Pulmonary artery (tissue), 1 donor: ENCODE results near the genes CCNYL1 and KANSL1L.

- PRO-cap: no peak
Measured at GRCh38 chr2:207096120-207096726, 69.5 kb downstream of the KLF7 start.

DNA sequence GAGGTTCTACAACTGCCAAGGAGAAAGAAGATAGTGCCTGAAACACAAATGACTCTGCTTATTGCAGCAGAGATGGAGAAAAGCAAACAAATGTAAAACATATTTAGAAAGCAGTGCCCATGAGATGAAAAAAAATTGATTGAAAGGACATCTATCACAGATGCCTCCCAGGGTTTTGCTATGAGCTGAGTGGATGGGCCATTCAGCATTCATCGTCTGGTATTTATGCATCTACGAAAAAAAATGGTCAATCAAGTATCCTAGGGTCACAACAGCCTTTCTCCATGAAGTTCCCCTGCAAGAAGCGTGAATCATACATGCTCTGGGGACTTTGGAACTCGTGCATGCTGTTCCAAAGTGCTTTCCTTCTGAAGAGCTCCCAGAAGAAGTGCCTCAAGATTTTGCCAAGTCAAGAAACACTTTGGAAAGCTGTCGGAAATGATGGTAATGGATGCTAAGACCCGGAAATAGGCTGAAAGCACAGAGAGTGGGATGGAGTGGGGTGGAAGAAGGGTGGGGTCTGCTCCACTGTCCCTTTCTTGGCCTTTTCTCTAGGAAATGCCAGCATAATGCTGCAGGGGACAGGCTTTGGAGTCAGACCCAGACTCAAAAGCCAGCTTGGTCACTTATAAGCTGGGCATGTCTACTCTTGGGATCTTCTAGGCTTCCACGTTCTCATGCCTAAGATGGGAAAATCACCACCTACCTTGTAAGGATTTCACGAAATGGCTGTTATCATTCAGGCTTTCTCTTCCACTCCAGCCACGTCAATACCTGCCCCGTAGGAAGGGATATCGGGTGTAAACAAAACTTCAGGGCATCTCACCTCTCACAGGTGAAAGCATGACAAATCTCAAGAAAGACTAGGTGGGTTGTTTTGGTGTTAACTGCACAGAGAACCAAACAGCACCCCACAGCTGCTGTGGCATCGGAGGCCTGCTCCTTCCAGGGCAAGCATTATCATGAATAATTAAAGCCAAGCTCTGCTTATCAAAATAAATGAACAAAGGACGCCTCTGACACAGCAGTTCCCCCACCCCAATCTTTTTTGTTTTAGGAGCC lies 59.1 kb downstream of the KLF7 start:
- PRO-cap: no peak

DNA sequence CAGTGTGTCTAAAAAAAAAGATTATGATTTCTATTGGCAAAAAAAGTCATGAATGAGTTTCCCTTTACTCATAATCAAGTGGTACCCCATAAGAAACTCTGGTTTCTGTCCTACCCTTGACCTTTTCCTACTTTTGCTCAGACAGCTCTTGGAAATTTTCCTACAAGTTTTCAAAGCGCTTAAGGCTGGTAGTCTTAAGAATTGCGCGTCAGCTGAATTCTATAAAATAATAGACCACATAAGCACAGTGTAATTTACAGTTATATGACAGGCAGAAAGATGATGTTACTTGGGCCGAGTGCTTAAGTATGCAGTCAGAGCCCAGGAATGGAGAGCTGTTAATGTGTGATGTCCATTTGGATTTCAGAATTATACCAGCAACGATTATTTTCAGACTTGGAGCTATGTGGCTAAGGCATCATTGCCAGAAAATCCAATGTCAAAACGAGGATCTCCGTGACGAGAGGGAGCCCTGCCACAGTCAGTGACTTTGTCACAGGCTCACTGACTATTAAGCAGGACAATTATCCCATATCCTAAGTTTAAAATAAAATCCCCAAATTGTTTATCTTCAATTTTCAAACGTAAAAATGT lies 3.5 kb downstream of the KLF7 start:
- PRO-cap: no peak

- PRO-cap: no peak
Measured at GRCh38 chr2:207226874-207228064, 61.5 kb upstream of the KLF7 start.

DNA sequence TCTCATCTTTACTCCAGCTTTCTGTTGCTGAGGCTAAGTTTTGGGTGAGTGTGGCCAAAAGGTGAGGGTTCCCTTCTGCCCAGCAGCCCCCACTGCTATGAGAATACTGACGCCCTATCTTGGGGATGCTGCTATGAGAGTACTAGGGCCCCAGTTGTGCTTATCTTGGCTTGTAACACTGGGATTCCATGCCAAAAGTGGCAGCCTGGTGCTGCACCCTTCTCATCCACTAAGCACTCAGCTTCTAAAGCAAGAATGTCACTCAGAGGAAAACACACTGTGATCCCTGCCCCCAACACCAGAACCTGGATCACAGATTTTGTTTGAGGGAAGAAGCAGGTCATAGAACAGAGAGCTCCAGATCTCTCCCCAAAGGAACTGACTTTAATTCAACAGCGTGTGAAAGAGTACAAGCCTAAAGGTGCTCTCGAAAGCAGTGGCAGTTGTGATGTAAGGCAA lies 130.8 kb upstream of the KLF7 start:
- PRO-cap: no peak

DNA sequence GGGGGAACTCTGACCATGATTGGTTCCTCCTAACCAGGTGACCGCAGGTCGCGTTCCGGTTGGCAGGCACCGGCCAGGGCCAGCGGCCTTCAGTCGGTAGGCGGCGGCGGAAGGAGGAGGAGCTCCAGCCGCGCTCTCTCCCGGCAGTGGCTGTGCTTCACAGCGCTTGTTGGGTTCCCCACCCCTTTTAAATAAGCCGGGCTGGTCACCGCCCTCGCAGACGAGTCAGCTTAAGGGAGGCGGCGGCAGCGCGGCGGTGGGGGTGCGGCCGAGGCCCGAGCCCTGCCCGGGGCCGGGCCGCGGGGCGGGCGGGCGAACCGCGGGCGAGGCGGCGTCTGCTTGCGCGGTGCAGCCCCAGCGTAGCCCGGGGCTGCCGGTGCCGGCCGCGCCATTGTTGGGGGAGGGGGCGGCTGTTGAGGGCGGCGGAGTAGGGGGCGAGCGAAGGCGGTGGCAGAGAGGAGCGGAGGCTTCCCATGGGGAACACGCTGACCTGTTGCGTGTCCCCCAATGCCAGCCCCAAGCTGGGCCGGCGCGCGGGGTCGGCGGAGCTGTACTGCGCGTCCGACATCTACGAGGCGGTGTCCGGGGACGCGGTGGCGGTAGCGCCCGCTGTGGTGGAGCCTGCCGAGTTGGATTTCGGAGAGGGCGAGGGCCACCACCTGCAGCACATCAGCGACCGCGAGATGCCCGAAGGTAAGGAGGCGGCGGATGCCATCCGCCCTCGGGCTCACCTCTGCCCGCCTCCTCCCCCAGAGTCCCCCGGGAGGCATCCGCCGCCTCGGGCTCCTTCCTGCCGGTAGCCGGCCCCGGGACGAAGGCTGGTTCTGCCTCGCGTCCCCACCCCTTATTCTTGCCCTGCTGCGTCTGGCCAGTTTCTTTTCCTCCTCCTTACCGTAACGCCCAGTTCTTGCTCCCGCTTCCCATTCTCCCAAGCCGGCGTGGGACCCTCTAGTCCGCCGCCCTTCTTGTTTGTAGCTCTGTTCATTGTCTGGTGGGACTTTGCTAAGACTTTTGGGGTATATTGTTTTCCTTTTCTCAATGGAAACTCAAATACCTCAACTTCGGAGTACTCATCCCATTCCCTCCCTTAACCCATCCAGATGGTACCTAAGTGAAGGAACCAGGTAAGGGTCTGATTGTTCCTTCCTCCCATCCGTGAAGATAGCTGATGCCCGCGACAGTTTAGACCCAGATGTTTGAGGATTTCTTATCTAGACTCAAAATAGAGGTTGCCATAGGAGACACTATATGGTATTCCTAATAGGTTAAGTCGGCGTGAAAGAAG lies at the start of gene CCNYL1:
TSS of gene CCNYL1 (plus strand) at position 217 of the 1,285 bp plus-strand sequence.
- PRO-cap: bidirectional peak, plus-strand start at position 99 of the sequence, minus-strand start outside the sequence

GRCh38 chr2:207726287-207726869 lies 14.9 kb downstream of the CCNYL1 start:
- PRO-cap: no peak

DNA sequence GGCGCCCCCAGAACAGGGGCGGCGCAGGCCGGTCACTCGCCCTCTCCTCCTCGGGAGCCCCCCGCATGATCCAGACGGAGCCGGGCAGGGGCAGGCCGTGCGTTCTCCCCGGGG lies 406 bp downstream of the FZD5 start:
- PRO-cap: no peak

GRCh38 chr2:207819152-207819820 lies 49.6 kb upstream of the FZD5 start:
- PRO-cap: no peak

- PRO-cap: no peak
Measured at GRCh38 chr2:207829845-207830297, 60.2 kb upstream of the FZD5 start.

GRCh38 chr2:207847577-207848323 lies 78.0 kb upstream of the FZD5 start:
- PRO-cap: no peak

- PRO-cap: no peak
Measured at GRCh38 chr2:207860736-207861185, 91.1 kb upstream of the FZD5 start.

DNA sequence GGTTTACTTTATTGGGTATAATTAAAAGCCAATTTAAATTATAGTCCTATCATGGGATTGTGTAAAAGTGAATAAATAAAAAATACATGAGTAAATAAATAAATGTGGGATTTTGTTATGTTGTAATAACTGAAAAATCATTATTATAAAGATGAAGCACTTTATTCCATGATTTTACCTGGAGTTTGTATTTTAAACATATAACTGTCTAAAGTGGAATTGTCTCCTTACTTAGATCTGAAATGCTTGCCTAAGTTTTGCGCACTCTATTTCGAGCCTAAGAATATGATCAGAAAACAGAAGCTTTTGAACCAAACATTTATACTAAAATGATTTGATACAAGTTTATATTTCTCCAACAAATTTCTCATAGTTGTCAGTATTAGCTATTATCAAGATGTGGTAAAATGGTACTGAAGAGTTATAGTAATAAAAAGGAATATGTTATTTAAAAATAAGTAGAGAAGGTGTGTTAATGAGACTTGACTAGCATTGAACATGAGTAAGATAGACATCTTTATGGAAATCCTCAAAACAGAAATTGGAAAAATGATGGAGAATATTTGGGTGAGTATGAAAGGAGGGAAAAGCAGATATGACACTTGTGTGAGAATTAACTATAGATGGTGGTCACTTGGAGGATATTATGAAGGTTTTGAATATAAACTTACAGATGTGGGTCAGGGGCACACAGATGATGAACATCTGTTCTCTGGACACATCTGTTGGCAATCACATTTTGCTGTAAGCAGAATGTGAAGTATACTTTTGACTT lies 39.8 kb downstream of the PIKFYVE start:
- PRO-cap: no peak

GRCh38 chr2:208354723-208355982 lies 51.4 kb upstream of the PTH2R start:
- PRO-cap: no peak

- PRO-cap: no peak
Measured at GRCh38 chr2:208358736-208359038, 47.9 kb upstream of the PTH2R start.

DNA sequence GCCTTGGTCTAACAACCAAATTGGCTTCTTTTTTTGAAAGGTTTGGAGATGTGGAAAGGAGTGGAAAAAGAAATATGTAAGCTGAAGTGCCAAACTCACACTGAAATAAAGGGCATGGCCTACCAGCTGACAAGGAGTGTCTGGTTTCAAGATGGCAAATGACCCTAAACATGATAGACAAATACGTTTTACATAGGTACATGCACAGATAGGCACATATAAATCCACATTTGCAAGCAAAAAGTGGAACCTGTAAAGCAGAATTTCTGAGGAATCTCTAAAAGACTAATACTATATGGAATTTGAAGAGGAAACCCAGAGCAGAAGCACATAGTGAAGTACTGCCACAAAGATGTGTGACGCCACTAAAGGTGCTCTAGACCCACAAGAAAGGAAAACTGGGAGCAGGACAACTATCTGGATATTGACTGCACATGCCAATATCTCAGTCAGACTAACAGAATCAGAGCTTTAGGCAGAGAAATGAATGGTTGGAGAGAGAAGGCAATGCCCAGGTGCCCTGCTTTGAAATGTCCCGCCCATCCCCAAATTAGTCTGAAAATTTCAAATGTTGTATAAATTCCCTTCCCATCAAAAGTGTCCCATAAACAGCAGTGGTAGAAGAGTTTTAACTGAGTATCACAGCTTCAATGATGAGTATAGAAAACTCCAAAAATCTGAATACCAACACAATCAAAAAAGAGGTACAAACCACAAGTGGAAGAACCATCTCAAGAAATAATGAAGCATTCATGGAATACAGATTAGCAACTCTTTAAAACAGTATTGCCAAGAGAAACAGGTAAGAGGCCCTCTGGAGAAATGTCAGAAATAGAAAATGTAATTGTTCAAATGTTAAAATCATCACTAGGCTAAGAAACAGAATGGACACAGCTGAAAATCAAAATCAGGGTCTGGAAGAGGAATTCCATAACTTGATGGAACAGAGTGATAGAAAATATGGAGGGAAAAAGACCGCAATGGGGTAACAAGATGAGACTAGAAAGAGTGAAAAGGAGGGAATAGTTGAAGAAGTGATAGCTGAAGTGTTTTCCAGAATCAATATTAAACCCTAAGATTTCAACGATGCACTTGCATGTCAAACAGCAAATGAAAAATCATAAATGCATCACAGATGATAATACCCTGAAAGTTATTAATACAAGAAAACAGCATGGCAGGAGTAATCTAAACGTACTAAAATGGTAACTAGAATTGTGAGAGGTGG lies 30.1 kb downstream of the RPE start:
- PRO-cap: no peak

DNA sequence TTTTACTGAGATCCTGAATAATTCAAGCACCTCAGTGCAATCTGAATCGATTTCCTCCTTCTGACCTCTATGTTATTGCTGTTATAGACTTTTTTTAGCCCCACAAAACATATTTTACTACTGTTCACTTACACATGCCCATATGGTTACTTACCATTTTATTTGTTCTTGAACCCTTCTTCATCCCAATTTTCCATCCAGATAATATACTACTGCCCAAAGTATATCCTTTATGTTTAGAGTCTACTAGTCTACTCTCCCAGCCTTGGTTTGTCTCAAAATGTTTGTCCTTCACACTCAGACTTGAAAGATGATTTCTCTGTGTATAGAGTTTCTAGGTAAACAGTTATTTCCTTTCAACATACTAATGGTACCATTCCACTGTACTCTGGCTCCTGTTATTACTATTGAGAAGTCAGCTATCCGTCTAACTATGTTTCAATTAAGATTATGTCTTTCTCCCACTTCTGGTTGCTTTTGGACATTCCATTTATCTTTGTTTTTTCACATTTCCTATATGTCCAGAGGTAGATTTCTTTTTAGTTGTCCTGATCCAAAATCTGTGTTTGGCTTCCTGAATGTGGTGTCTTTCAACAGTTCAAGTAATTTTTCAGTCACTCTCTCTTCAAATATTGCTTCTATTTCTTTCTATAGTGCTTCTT lies 79.5 kb downstream of the KANSL1L start:
- PRO-cap: no peak

- PRO-cap: no peak
Measured at GRCh38 chr2:210141081-210141539, 30.1 kb downstream of the KANSL1L start.

DNA sequence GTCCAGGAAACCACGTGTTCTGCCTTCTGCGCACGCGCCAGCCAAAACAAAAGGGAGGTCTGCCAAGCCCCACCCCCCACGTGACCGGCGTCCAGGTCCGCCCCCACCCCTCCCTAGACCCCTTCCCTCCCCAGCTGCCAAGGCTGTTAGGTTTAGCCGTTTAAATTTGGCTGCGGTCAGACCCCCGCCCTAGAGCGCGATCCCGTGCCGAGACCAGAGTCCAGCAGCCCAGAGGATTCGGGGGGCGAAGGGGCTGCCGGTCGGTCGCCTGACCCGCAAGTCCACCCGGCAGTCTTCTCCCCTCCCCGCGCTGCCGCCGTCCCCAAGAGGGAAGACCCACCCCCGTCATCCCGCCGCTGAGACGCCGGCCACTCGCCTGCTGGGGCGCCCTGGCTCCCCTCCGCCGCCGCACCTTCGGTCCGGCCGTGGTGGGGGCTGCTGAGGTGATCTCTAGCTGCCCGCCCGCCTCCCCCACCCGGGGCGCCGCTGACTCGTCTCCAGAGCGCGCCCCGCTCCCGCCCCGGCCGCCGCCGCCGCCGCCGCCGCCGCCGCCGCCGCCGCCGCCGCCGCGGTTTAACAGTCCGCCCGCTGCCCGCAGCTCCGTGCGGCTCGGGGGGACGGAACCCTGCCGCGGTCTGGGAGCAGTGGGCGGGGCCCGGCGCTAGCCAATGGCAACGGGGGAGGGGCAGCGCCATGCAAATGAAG lies at the start of gene KANSL1L:
TSS of gene KANSL1L (minus strand) at position 637 of the 705 bp plus-strand sequence.
- PRO-cap: bidirectional peak, plus-strand start at position 116 of the sequence, minus-strand start outside the sequence; bidirectional peak, plus-strand start at position 359 of the sequence, minus-strand start at position 298 of the sequence; bidirectional peak, plus-strand start outside the sequence, minus-strand start at position 637 of the sequence

DNA sequence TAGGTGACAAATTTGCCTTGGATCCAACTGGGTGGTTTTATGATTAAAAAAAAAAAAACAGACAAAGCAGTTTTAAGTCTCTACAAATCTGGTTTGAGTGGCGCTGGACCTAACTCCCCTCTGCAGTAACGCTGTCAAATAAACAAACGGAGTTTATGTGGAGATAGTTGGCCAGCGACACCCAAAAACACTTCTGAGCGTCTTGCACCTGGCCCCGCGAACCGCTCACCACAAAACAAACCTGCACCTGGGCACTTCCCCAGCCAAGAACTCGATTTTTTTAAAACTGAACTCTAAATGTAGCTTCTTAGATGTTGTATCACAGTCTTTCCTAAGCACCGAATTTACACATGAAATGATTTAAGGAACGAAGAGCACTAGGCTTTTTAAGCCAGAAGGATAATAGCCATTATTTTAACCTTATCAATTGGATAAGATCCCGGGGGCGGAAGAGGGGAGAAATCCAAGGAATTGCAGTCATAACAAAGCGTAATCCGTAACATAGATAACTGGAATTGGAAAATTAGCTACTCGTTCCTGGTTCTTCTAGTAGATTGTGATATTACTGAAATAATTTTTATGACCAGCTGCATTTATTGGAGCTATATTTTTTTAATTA lies 851 bp upstream of the KANSL1L start:
- PRO-cap: unidirectional peak, minus-strand start at position 223 of the sequence